Foreskin keratinocyte (primary cell): ENCODE measurements around the gene NDFIP1.

DNA sequence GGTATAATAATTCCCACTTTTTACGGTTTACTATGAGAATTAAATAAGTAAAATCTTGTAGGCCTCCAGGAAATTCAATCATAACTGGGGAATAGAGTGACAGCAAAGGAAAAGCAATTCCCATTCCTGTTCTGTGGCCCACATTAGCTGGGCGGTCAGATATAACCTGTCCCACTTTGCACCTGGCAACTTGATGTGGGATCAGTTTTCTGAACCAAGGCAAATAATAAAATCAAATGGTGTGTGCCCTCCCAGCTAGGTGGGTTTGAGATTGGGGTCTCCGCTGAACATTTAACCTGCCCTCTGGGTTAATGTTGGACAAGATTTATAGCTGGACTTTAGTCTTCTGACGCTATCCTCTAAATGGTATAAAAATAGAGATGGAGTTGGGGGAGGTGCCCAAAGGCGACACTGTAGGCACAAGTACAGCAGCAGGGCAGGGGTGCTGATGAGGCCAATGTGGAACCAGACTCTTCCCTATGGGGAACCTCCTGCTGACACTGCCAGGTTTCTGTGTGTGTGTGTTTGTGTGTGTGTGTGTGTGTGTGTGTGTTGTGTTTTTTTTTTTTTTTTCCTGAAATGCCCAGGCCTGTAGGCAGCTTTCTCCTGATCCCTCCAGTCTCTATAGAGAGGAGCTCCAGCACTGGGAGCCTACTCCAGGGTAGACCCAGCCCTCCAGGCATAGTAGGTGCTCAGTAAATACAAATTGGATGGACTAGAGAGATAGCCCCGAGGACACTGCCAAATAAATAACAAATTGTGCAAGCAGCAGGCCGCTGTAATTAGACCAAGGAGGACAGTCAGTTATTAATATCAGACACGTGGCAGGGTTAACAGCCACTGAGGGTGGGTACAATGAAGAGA, 37.9 kb downstream of the PCDH1 start:
- RAMPAGE, total RNA: no peak

DNA sequence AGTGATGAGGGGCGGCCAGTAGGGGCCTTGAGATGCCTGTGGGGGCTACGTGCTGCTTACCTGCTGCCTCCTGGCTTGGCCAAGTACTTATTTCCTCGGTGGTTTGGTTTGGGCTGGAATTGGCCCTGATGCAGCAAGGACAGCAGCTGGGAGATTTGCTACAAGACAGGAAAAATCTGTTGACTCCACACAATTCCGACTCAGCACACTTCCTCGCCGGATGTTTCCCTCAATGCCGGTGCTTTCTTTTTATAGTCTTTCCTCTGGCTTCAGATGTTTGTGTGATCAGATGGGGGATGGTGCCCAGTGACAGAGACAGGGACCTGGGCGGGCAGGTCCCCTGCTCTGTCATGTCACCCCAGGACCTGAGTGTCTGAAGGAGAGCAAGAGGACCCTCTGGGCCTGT, 6.6 kb downstream of the PCDH12 start:
- RAMPAGE, total RNA: no peak

DNA sequence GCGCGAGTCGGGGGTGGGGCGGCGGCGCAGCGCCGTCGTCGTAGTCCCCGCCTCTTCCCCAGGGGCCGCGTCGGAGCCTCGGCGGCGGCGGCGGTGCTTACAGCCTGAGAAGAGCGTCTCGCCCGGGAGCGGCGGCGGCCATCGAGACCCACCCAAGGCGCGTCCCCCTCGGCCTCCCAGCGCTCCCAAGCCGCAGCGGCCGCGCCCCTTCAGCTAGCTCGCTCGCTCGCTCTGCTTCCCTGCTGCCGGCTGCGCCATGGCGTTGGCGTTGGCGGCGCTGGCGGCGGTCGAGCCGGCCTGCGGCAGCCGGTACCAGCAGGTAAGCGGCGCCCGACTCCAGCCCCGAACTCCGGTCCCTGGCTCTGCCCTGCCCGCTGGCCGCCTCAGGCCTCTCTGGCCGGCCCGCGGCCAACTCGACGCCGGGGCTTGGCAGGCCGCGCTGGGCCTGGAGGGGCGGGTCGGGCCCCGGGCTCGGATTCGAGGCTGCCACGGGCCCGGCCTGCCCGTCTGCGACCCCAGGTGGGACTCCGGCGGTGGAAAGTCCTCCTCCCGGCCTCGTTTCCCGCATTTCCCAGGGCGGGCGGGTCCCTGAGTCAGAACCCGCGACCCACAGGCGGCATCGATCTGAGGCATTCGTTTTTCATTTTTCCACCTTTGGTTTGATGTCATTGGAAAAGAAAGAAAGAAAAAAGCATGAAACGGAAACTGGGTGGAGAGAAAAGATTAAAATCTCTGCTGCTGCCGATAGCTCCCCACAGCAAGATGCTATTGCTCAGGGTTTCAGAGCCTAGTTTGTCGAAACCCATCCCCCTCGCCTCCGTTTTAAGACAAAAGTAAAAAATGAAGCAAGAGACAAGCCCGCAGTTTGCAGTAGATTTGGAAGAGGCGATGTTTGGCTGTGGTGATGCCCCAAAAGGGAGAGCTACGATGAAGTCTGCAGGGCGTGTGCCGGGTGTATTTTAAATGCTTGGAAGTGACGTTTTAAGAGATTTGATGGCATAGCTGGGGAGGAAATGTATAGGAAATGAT, at the start of gene NDFIP1:
Gene NDFIP1 (plus strand): TSS at position 61 of the 1,029 bp plus-strand sequence.
- RAMPAGE, total RNA: no peak

- RAMPAGE, total RNA: no peak
These were observed 57.9 kb downstream of the NDFIP1 start for GRCh38 chr5:142166328-142166936.

- RAMPAGE, total RNA: no peak
These were observed 72.3 kb downstream of the NDFIP1 start for GRCh38 chr5:142180836-142181403.

- RAMPAGE, total RNA: no peak
These were observed 1.8 kb downstream of the SPRY4 start for GRCh38 chr5:142322525-142323824.

DNA sequence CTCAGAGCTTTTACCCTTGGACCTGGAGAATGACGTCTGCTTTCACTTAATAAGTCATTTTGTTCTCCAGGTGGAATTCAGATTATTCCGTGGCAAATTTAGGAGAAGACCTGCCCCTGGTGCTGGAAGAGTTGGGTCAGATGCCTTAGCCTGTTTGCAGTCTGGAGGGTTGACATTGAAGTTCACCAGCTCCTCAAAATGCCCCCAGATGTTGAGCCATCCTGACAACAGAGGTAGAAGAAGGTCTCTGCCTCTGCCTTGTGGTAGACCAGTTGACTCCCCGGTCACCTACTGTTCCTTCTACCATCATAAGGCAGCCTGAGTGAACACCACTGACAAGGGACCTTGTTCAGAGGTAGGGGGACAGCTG, 176.5 kb downstream of the FGF1 start:
- RAMPAGE, total RNA: no peak

GRCh38 chr5:142600622-142601009, 85.3 kb downstream of the FGF1 start:
- RAMPAGE, total RNA: no peak

- RAMPAGE, total RNA: no peak
These were observed 13.4 kb downstream of the ARHGAP26 start for GRCh38 chr5:142783268-142784328.

GRCh38 chr5:142803380-142804306, 33.5 kb downstream of the ARHGAP26 start:
- RAMPAGE, total RNA: no peak

DNA sequence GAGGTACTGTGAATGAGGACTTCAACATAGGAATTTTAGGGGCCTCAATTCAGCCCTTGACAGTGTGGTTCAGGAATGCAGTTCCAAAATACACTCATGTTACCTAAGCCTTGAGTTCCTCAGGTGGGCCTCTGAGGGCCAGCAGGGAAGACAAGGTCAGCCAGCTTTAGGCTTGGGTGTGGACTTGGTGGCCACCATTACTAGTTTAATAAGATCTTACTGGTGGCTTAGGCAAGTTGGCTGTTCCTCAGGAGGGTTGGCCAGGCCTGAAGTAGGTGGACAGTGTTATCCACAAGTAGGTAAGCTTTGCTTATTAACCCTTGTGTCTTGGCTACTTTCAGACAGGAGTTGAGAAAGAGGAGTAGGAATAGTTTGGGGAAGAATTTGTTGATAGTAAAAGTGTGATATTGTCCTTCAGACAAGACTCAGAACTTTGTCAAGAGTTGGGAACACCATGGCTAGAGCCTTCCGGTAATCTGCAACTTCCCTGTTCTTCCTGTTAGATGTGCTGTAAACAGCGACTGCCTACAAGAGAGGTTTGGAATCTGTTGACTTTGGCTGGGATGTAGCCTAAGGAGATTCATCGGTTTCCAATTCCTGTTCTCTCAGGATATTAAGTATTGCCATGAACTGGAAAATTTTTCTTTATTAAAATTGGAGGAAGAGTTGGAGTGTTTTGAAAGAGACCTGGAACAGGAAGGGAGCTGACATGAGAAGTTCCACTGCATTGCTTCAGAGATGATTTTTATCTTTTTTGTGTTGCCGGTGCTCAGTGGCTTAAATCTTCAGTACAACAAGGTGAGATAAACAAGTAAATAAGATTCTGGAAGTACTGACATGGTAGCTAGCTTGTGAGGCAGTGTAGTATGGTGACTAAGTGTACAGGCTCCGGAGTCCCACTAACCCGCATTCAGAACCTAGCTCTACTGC, 43.9 kb downstream of the ARHGAP26 start:
- RAMPAGE, total RNA: no peak

DNA sequence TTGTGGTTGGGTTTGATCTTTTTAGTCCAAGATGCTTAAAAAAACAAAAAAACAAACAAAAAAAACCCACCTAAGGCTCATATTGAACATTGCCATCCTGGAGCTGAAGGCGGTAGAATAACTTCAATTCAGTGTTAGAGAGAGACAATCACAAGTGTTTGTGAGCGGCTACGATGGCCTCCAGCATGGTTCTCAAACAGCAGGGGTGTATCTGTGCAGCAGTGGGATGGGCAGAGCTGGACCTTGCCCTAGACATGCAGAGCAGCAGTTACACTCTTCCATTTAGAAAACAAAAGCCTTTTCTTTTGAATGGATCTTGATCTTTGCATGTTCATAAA, 50.2 kb downstream of the ARHGAP26 start:
- RAMPAGE, total RNA: no peak

GRCh38 chr5:142845053-142846033, 75.2 kb downstream of the ARHGAP26 start:
- RAMPAGE, total RNA: no peak

DNA sequence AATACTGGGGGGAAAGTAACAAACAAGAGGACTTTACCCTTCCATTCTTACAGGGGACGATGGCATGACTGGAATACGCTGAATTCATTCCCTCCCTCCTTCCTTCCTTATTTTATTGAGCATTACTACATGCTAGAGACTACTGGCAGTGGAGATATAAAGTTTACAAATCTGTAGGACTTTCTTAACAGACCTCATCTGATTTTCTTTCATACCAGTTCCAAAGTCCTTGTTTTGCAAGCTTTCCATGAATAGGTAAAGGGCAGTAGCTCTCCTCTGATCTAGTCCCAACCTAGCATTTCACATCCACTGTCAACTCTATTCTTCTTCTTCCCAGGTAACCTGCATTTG, 150.7 kb downstream of the ARHGAP26 start:
- RAMPAGE, total RNA: no peak

- RAMPAGE, total RNA: no peak
These were observed 223.7 kb downstream of the ARHGAP26 start for GRCh38 chr5:142993778-142994384.

- RAMPAGE, total RNA: no peak
These were observed 301.6 kb downstream of the NR3C1 start for GRCh38 chr5:143101828-143102300.

- RAMPAGE, total RNA: no peak
These were observed 244.7 kb downstream of the NR3C1 start for GRCh38 chr5:143158667-143159370.

DNA sequence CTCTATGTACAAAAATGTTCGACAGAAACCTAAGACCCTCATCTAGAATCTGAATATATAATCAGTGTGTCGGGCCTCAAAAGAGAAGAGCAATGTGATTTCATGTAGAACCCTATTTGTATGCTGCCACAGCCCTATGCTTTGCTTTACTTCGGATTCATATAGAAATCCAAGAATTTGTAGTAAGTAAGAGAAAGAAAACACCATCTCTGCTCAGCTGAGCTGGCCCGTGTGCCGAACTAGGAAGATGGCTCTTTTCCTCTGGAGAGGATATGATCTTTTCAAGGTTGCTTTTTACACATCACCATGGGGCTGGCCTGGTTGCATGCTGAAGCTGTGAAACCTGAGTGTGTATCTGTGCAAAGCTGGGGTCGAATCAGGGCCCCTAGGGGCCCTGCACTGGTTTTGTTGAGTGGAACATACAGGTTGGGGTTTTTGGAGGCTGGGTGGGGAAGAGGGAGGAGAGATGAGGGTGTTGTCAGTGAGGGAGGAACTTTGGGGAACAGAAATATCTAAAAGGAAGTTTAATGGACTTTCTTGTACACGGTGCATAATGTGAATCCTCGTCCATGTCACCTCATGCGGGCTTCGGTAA, 238.5 kb downstream of the NR3C1 start:
- RAMPAGE, total RNA: no peak

DNA sequence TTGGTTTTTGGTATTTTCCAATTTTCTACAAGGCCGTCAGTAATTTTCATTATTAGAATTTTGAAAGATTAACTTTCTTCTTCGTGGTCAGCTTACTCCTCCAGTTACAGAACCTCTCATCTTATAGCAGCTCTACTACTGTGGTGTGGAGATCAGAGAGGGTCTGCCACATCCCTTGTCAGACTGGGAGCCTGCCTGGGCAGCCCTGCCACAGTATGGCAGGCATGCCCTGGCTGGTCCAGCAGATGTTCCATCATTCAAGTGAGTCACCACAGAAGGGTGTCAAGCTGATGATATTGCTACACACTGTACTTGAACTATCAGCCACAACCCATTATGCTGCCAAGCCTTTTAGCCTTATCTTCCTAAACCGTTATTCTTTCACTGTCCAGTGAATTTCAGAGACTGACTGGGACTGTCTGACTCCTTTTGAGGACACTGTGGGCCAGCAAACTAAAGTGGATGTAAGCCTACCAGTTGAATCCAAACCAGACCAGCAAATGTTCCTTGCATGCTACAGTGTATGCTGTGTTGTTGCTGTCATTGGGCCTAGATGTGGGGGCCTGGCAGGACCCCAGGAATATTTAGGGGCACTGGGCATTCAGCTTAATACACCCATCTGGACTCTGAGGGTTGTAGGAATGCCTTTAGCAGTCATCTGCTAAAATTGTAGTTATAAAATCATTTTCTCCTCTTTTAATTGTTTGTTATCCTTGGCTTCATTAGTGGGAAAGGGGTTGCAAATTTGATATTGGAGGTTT, 202.6 kb downstream of the NR3C1 start:
- RAMPAGE, total RNA: no peak

GRCh38 chr5:143234215-143234810, 169.2 kb downstream of the NR3C1 start:
- RAMPAGE, total RNA: no peak